Measurements from ENCODE around the gene CNDP2.

GRCh38 chr18:70431235-70431434 lies 142.3 kb downstream of the SOCS6 start:
- PRO-cap, 3 experiments = no peak in any of the 3 experiments

GRCh38 chr18:70553589-70553881 lies 264.7 kb downstream of the SOCS6 start:
- PRO-cap, 3 experiments = no peak in any of the 3 experiments

DNA sequence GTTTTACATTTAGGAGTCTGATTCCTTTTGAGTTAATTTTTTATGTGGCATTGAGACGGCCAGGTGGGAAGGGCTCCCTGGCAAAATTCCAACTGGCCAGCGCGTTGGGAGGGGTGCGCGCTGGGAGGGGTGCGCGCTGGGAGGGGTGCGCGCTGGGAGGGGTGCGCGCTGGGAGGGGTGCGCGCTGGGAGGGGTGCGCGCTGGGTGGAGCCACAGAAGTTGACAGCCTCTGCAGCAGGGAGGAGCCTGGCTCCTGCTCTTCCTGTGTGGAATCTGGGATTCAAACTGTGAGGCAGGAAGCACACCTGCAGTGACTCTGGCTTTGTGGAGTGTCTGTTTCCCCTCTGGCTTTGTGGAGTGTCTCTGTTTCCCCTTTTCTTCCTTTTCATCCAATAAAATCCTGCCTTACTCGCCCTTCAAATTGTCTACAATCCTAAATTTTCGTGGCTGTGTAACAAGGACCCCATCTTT lies 147.9 kb upstream of the CBLN2 start:
- PRO-cap, 3 experiments = peak in 1 of 3 experiments; most common plus-strand start position 267 of the sequence (in 1)

- PRO-cap, 3 experiments = no peak in any of the 3 experiments
Observed at GRCh38 chr18:72869770-72870425, 2.1 kb upstream of the NETO1 start.

DNA sequence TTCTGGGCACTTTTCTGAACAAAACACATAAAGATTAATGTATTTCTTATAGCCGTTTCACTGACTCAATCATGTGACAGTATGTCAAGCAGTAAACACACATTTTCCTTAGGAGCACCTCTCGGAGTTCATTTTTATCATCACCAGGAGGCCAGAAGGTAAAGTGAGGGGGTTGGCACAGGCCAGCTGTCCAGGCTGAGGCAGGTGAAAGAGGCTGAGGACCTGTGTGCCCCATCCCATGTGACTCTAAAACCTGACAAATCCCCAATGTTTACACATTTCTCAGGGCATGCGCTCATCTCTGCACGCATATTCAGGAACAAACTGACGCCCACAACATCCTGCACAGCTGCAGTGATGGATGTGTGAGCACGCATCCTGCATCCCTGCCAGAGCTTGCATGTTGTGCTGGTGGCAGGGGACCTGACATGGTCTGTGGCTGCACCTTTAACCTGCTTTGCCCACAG lies 83.2 kb downstream of the FBXO15 start:
- PRO-cap, 3 experiments = no peak in any of the 3 experiments

DNA sequence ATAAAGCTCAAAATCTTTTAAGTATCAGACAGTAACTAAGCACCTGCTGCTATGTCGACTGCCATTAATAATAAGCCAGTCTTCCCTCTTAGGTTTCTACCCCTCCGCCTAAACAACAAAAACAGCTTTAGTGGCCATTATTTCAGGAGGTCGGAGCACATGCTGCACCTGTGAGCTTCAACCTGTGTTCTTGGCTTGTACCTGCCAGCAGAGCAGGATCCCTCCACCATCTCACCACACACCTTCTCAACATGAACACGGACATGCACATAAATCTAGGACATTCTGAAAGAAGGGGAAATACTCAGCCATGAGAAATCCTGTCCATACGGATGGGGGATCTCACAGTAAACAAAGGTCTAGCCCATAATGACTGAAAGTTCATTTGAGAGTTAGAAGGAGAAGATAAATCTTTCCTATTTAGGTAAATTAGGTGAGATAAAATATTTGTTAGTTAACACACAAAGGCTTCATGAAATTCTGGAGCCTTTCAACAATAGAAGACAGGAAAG lies 3.7 kb downstream of the CYB5A start:
- PRO-cap, 3 experiments = peak in 1 of 3 experiments; most common plus-strand start position 137 of the sequence (in 1); most common minus-strand start position 69 of the sequence (in 1)

- PRO-cap, 3 experiments = no peak in any of the 3 experiments
Observed at GRCh38 chr18:74290024-74290470, 1.7 kb downstream of the CYB5A start.

- PRO-cap, 3 experiments = no peak in any of the 3 experiments
Observed at GRCh38 chr18:74316822-74317281, 1.2 kb downstream of the C18orf63 start.

- PRO-cap, 3 experiments = peak in 3 of 3 experiments; most common plus-strand start chr18:74496377 (in 2); most common minus-strand start chr18:74497174 (in 3)
Observed at GRCh38 chr18:74496173-74497511, at the start of gene CNDP2. Gene CNDP2 (plus strand): TSS chr18:74496363.

DNA sequence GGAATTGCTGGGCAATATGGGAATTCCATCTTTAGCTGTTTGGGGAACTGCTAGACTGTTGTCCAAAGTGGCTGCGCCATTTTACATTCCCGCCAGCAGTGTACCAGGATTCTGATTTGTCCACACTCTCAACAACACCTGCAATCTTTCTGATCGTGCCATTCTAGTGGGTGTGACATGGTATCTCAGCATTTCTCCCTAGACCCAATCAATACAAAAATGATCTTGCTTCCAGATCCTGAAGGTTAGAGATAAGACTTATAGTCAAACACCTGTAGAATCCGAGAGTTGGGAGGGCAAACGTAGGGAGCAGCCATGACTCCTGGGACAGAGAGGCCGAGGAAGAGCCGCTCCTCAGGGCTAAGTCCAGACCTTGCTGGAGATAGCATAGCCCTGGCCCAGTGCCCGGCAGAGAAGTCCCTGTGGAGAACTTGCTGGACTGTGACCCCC lies 8.8 kb upstream of the CNDP1 start:
- PRO-cap, 3 experiments = no peak in any of the 3 experiments

DNA sequence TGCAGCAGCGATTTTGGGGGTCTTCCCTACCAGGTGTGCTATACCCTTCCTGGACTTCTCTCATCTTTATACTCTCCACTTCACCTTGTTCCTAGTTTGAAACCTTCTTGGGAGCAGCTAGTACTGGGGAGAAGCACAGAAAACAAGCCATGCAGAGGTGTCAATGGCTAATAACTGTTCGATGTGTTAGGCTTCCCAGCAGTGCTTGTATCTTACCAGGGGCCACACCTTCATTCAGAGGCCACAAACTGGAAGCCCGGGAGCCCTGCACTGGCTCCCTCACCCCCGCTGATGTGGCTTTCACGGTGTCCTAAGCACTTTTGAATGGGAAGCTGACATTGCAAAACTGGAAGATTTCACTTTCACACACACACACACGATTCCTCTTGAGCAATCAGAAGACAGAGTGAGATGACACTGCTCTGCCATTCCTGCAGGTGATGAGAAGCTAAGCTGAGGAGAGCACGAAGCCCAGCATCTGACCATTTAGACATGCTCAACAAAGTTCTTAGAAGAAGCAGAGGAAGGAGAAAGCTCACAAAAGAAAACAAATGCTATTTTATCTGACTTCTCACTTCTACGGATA lies 8.7 kb upstream of the ZNF407 start:
- PRO-cap, 3 experiments = no peak in any of the 3 experiments

GRCh38 chr18:74600076-74600757 lies 2.5 kb downstream of the ZNF407 start:
- PRO-cap, 3 experiments = no peak in any of the 3 experiments

GRCh38 chr18:74694446-74694772 lies 96.7 kb downstream of the ZNF407 start:
- PRO-cap, 3 experiments = no peak in any of the 3 experiments

DNA sequence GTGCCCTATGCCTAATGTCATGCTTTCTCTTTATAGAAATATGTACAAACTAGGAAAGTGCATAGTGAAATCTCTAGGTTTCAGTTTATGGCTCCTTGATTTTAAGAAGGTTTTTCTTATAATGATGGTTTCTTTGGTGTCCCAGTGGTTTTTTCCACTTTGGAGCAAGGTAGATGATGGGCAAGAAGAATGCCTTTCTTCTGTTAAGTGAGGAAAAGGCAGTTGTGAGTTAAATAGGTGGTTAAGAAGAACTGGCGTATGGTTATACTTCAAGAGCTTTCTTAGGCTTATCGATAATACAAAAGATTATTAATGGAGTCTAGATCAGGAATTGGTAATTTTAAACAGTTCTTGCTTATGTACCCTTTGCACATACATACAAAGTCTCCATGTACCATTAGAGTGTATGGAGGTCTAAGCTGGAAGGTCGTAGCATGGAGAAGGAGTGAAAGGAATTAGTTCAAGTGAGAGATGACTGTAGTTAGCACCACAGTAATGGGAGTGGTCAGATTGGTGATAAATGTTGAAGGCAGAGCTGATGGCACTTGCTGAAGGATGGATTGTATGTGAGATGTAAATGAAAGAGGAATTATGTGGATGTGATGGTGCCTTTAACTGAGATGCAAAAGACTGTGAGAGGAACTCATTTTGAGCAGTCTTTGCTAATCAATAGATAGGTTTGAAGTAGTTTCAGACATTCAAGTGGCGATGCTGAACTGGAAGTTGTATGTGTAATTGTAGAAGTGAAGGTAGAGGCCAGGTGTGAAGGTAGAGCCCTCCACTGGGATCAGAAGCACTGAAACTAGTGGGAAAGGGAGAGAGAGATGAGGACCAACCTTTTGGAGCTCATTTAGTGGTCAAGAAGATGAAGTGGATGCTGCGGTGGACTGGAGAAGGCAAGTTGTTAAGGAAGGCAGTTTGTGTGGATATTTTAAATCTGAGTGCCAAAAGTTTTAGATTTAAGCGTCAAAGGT lies 212.0 kb downstream of the ZNF407 start:
- PRO-cap, 3 experiments = no peak in any of the 3 experiments

- PRO-cap, 3 experiments = peak in 1 of 3 experiments; most common minus-strand start chr18:74951257 (in 1)
Observed at GRCh38 chr18:74951092-74951807, 257.7 kb downstream of the PTGR3 start.

DNA sequence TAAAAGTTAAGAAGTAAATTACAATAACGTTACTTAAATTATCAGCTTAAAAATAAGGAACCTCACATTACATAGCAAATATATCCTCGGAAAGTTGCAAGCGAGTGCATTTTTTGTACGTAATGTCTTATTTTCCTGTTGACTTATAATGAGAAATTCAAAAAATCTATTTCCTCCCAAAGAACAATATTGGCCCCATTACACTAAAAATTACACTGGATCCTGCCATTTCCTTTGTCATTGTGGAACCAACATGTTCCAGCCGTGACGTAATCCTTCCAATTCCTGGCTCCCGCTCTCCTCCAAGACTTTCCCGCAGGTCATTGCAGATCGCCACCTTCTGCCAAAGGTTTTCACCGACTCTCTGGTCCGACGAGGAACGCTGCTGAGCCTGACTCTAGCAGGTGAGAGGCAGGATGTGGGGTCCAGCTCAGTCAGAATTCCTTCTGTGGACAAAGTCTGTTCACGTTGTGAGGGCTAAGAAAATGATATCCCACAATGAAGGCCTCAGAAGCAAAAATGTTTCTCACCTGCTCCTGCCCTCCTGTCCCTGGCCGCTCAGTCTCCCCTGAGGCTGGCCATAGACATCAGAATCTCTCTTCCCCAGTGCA lies 38.0 kb downstream of the PTGR3 start:
- PRO-cap, 3 experiments = no peak in any of the 3 experiments

DNA sequence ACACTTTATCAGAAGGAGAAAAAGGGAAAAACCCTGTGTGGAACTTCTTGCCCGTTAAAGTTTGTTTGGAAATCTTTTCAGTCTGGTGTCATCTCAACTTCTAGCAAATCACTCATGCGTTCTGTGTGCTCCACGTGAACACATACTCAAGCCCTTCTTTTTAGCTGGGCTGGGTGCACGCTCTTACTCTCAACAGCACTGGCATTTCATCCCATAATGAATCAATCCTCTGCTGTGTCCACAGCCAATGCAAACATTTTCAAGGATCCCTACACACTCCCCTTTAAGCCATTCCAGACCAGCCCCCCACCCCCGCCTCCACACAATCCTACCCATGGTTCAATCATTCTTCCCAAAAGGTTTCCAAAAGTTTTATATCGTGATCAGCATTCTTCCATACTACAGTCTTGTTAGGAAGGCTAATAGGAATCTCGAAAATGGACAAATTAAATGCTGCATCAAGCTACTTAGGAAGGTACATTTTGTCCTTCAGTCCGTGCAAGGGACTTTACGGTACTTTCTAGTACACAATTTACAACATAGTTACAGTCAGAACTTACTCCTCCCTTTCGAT lies 1.5 kb downstream of the PTGR3 start:
- PRO-cap, 3 experiments = peak in 1 of 3 experiments; most common plus-strand start position 375 of the sequence (in 1); most common minus-strand start position 223 of the sequence (in 1)

DNA sequence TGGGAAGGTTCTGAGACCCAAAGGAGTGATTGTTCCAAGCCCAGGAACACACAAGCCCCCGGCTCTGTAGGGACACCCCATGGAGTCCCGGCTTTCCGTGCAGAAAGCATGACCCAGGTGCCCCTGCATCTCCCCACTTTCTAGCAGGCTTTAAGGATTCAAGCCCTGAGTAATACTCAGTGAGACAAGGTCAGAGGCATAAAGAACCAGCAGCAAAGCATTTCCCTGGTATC lies 16.3 kb downstream of the TSHZ1 start:
- PRO-cap, 3 experiments = no peak in any of the 3 experiments

DNA sequence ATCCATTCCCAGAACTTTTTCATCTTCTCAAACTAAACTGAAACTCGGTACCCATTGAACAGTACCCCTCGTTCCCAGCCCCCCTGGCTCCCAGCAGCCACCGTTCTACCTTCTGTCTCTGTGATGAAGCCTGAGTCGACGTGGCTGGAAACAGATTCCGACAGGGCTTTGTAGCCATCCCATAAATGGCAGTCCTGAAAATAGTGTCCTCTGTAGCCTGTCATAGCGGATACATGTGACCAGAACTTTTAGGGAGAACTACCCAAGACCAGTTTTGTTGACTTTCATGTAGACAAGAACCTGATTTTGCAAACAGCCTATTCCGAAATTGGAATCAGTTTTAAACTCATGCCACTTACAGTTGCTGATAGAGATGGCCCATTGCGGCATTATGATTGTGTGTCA lies 59.1 kb downstream of the TSHZ1 start:
- PRO-cap, 3 experiments = no peak in any of the 3 experiments

DNA sequence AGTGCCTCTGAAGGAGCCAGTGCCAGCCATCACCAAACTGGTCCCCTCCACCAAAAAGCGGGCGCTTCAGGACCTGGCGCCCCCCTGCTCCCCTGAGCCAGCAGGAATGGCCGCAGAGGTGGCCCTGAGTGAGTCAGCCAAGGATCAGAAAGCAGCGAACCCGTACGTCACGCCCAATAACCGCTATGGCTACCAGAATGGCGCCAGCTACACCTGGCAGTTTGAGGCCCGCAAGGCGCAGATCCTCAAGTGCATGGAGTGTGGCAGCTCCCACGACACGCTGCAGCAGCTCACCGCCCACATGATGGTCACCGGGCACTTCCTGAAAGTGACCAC lies 75.8 kb downstream of the TSHZ1 start:
- PRO-cap, 3 experiments = no peak in any of the 3 experiments